Measurements from ENCODE around the gene OR1J2.

- RRBS, result no CpG with 5 or more reads among the region's 26 CpGs
Measured at GRCh38 chr9:121852626-121853347, 201.4 kb downstream of the DAB2IP start.

DNA sequence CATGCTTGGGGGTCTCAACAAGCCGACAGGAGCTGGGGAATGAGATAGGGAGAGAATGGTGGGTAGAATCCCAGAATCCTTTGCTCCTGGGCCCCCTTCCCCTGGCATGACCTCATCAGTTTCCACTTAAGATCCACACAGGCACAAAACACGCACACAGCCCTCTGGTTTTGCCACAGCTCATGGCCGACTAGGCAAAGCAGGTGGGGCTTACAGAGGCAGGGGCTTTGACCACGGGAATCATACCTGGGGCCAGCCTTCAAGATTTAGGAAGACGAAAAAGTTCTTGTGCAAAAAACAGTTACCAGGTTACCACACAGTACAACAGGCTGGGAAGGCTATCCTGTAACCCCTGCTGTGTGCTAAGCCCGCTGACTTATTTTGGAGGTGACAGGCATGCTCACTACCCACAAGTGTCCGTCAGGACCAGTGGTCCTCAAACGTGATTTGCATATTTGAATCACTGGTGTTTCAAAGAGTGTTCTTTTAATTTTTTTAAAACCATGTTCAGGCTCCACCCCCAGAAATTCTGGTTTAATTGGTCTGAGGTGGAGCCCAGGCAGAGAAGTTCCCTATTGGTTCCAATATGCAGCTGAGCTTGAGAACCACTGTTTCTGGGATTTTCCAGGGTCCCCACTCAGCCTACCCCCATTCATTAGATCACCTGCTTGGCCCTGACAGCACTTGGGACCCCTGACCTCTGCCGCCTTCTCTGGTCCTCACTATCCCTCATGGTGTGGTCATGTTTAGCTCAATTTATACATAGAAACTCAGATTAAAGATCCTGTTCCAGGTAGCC is 146.7 kb downstream of the TTLL11 start:
- RRBS, result no CpG with 5 or more reads among the region's 9 CpGs

- RRBS, result no CpG with 5 or more reads among the region's 6 CpGs
Measured at GRCh38 chr9:122107370-122107802, 14.3 kb upstream of the TTLL11 start.

DNA sequence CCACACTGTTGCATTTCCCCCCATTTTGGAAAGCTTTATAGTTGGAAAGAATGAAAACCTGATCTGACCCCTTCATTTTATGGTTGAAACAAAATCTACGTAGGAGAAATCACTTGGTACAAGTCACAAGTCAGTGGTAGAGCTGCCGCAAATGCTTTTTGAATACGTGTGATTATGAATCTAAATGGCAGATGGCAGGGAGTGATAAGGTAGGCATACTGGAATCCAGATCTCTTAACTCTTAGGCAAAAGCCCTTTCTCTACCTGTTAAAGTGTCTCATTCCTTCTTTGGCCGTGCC is 839 bp downstream of the MRRF start:
- RRBS, result no CpG with 5 or more reads among the region's 4 CpGs

DNA sequence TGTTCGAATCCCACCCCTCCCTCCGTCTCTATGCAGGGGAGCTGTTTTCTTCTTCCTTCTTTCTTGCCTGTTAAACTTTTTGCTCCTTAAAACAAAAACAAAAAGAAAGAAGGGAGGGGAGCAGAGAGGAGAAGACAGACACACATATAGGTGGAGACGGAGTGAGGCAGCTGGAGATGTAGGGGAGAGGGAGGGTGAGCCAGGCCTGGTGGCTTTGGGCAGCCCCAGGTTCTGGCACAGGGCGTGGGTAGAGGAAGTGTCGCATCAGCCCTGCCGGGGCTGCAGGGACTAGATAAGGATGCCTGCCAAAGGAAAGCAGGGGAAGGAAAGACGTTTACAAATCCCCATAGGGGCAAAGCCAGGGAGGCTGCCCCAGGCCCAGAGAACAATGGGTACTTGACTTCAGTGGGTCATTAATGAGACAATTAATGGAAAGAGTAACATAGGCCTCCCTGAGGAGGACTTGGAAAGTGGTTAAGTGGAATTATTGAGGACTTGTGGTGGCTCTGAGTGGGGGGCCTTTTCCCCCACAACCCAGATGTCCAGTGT is 38.7 kb upstream of the PTGS1 start:
- RRBS, result no CpG with 5 or more reads among the region's 7 CpGs

DNA sequence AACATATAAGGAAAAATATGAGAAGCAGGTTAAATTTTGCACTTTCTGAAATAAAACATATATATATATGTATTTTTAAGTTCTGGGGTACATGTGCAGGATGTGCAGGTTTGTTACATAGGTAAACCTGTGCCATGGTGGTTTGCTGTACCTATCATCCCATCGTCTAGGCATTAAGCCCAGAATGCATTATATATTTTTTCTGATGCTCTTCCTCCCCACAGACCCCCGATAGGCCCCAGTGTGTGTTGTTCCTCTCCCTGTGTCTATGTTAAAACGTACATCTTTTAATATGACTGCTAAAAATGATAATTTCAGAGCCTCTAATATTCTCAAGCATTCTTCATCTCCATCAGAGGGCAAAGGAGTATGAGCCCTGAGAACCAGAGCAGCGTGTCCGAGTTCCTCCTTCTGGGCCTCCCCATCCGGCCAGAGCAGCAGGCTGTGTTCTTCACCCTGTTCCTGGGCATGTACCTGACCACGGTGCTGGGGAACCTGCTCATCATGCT is at the start of gene OR1J2:
OR1J2 (plus strand) TSS at position 370 of the 509 bp plus-strand sequence.
- RRBS, result no CpG with 5 or more reads among the region's 7 CpGs

GRCh38 chr9:122835313-122835777 is 7.0 kb upstream of the PDCL start:
- RRBS, result no CpG with 5 or more reads among the region's 5 CpGs

GRCh38 chr9:123033907-123034195 is 384 bp downstream of the GPR21 start:
- RRBS, result no CpG with 5 or more reads among the region's 3 CpGs

DNA sequence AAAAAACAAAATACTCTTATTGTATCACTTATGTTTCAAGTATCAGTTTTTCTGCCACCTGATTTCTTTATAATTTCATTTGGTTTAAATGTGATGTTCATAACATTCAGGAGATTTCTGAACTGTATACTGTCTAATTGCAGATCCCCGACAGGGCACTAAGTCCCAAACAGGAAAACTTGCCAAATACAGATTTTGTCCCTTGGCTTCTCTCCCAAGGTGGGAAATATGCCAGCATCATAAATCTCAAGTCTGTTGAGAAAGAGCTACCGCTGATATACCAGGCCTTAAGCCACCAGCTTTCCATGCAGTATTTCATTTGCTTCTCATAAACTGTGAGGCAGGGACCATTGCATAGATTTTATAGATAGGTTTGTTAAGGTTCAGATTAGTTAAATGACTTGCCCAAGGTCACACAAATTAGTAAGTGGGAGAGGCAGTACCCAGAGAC is 16.1 kb downstream of the GPR21 start:
- RRBS, result no CpG with 5 or more reads among the region's 2 CpGs

GRCh38 chr9:123058694-123059221 is 25.3 kb downstream of the GPR21 start:
- RRBS, result no CpG with 5 or more reads among the region's 1 CpG

GRCh38 chr9:123122565-123123128 is 89.2 kb downstream of the GPR21 start:
- RRBS, result no CpG with 5 or more reads among the region's 5 CpGs

- RRBS, result no CpG with 5 or more reads among the region's 3 CpGs
Measured at GRCh38 chr9:123184017-123184340, 84.4 kb downstream of the STRBP start.

GRCh38 chr9:123238332-123239021 is 29.9 kb downstream of the STRBP start:
- RRBS, result no CpG with 5 or more reads among the region's 6 CpGs

DNA sequence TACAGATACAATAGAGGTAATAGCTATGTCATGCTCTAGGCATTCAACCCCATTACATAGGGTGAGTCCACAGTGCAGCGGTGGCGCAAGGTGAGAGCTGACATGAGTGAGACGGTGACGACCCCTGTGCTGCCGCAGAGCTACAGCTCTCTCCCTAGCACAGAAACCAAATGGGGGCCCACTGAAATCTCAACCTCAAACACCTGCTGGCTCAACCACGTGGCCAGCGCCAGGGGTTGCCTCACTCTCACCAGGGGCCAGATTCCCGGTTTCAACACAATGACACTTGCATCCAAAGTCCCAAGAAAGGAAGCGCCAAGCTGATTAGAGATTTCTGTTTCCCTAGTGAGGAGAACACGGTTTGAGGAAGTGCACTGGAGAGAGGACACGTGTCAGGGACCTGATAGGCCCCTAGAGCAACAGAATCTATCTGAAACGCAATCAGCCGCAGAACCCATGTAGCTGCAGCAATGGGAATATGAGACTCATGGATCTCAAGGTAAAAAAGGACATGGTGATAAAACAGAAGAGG is 114.2 kb downstream of the CRB2 start:
- RRBS, result no CpG with 5 or more reads among the region's 13 CpGs

GRCh38 chr9:123484170-123484572 is 128.2 kb downstream of the CRB2 start:
- RRBS, result no CpG with 5 or more reads among the region's 5 CpGs

DNA sequence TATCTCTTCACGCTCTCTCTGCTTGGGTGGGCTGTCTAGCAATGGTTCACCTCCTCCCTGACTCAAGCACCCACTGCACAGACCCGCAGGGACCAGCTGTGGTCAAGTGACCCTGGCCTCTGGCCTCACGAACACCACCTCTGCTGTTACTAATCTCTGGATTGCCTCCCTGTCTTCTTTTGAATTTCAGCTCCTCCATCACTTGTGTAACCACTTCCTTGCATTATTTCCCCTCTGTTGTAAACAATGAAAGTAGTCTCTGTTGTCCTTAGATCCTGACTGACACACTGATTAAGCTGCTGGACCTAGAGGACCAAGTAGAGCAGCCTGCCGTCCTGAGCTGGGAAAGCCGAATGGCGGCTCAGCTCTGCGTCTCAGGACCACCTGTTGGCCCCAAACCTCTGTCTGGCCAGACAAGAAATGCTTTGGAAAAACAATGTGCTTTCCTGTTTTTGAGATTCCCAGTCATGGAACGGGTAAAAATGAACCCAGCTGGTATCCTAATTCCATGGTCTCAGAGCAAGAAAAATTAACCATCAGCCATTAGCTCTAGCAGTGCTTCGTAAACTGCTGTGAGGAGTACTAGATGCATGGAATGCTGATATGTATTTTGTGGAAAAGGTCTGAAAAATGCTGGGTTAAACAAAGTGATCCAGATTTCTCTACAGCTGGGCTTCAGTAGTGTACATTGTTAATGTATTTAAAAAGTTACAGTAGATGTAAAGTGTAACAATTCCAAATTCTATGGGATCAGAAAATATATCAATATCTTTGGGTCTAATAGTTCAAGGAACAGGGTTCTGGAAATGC is 186.9 kb downstream of the CRB2 start:
- RRBS, result no CpG with 5 or more reads among the region's 9 CpGs

GRCh38 chr9:123816571-123817134 is 113.3 kb downstream of the DENND1A start:
- RRBS, result no CpG with 5 or more reads among the region's 2 CpGs

GRCh38 chr9:123999674-124000082 is 11.9 kb upstream of the LHX2 start:
- RRBS, result 4% methylated on average over 37 of the region's 65 CpGs

- RRBS, result 29% methylated on average over 8 of the region's 45 CpGs
Measured at GRCh38 chr9:124008959-124009436, 2.6 kb upstream of the LHX2 start.

DNA sequence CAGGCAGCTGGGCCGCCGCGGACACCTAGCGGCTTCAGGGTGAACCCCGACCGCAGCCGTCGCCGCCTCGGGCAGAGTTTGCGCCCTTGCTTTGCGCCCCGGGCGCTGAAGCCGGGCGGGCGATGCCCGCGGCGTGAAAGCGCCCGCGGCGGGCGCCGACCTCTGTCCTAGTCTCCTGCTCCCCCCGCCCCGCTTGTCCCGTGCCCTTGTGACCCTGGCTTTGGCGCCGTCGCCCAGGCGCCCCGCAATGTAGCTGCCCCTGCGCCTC is 254 bp downstream of the LHX2 start:
- RRBS, result no CpG with 5 or more reads among the region's 35 CpGs

Measured in NB4 (cell line).